Aortic smooth muscle cell (primary cell): ENCODE results near the genes ACOT9, SAT1, APOO, MAGEB6, MAGEB2 and MAGEB3.

- RRBS, result 1% methylated on average over 28 of the region's 59 CpGs
These were observed at the start of gene ACOT9 for GRCh38 chrX:23742202-23743343. ACOT9 (minus strand) TSS chrX:23743276.

GRCh38 chrX:23782377-23783647 is at the start of gene SAT1:
SAT1 (plus strand) TSS chrX:23783173.
- RRBS, result under 1% methylated on average over 33 of the region's 68 CpGs

DNA sequence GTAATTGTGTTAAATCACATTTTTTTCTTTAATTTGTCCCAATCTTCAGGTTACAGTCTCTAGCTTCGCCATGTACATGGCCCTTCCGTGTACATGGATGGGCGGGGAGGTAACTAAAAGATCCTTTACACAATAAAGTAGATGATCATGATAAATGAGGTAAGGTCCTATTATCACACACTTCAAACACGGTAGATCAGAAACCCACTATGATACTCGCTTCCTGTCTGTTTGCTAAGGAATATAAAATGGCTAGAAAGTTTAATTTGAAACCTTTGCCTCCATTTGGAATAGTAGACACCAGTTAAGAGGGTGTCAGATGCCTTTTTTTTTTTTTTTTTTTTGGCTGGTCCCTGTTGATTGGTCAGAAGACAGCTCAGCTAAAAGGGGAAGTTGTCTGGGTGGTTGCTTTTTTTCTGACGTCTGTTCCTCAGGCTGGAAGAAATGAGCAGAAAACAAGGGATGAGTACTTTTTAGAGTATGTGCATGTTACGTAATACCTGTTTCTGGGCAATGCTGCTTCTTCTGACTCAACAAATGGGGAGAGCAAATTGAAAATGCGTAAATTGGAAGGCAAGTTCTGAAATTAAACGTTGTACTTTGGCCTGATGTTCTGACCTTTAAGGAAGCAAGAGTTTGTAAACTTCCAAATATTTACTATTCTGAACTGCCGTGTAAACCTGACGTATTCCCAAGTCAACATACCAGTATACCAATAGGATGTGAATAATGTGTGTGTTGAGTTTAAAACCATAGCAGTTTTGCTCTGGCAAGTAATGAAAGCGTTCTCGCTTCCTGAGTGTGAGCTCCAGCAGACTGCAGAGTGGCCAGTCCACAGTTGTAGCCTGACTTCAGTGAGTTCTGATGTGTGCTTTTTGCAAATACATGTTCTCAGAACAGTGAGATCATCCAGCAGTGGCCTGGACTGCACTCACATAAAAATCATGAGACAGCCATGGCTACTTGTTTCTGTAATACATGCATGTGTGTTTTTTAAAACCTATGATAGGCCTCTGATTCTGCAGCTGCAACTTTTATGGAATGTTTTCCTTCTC is 1.6 kb downstream of the SAT1 start:
- RRBS, result no CpG with 5 or more reads among the region's 13 CpGs

- RRBS, result no CpG with 5 or more reads among the region's 4 CpGs
These were observed 61.3 kb downstream of the SAT1 start for GRCh38 chrX:23844273-23844700.

- RRBS, result 1% methylated on average over 27 of the region's 95 CpGs
These were observed at the start of gene APOO for GRCh38 chrX:23907060-23908251. APOO (minus strand) TSS chrX:23907938.

GRCh38 chrX:24025215-24025398 is 1.9 kb downstream of the KLHL15 start:
- RRBS, result 1% methylated on average over 8 of the region's 20 CpGs

DNA sequence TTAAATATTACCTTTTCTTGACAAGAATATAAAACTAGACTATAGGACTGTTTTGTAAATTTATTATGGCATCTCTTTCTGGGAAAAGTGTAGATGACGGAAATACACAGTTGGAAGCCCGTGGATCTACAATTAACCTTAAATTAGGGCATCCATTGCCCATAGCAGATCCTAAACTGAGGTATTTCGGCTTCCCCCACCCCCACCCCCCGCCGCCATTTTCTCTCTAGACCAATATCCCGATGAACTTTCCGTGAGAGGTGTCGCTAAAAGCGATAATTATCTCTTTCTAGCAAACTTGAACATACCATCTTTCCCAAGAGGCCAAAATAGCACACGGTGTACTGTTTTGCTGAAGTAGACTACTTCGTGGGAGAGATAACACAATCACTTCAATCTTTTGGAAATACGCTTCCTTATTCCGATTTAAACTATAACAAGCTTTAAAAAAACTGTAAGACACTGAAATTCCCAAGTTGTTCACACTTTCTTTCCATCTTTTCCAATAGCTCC is 559 bp downstream of the KLHL15 start:
- RRBS, result no CpG with 5 or more reads among the region's 13 CpGs

DNA sequence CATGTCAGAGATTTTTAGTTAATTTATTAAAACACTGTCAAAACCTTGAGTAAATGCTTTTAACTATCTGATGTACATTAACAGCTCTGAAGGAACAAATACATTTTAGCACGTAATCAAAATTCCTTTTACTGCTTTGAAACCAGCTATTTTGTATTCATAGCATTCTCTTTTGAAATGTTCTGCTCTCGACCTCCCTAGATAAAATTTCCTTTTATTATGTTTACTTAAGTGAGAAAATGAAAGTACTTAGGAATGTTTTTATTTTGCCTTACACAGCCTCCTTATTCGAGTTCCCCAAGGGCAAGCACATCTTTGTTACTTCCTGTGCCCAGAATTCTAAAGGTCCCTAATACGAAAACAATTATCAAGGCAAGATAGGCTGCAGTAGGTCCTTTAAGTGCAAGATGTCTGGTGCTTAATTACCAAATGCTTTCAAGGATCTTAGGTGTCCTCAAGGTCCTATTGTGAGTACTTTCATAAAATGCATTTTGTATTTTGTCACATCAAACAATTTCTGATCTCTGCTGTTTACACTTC is 3.0 kb upstream of the ZFX start:
- RRBS, result no CpG with 5 or more reads among the region's 4 CpGs

GRCh38 chrX:24179214-24179845 is 29.8 kb downstream of the ZFX start:
- RRBS, result no CpG with 5 or more reads among the region's 7 CpGs

DNA sequence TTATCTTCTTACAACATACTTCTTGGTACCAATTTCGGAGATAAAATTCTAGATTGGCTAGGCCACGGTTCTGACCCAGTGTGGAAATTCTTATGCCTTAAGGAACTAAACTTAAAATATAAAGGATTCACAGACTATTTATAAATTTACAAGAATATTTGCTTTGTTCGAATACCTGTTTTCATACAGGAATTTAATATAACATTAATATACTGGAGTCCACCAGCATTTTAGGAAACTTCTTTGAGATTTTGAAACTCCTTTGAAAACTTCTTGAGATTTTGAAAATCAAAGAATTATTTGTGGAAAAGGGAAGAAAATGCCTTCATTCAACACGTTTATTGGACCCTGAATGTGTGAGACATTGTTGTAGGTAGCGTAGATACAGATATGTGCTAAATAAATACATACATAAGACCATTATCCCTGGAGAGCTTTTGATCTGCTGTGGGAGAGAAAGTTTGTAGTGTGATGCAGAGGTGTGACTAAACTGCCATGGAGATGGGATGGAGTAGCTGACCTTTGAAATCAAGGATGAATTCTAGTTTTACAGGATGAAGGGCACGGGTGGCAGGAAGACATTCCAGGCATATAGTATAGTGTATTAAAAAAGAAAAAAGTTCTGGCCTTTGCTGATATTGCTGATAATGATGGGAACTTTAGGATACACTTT is 31.5 kb downstream of the ZFX start:
- RRBS, result no CpG with 5 or more reads among the region's 6 CpGs

DNA sequence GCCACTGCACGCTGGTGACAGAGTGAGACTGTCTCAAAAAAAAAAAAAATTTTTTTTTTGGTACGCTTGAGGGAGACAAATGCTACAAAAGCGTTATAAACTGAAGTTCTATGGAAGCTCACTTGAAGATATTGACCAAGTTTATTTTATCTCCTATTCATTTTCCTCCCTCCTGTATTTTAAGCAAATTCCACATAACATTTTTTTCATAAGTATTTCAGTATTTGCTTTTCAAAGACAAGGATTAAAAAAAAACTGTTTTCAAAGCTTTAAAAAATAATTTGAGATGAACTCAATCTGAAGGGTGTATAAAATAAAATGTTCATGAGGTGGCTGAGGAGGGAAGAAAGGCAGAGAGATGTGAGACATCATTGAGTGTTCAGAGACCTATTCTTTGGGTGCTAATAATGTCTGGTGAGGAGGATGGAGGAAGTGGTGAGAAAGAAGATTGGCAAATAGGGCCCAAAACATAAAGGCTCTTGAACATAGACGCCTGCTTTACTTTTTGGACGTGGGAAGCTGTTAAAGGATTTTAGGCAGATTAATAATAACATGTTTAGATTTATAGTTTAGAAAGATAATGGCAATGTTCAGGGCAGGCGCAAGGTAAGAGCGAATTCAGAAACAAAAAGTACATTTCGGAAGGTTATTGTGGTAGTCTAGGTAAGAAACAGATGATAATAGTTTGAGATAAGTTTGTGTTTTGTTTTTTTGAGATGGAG is 38.8 kb downstream of the ZFX start:
- RRBS, result no CpG with 5 or more reads among the region's 8 CpGs

DNA sequence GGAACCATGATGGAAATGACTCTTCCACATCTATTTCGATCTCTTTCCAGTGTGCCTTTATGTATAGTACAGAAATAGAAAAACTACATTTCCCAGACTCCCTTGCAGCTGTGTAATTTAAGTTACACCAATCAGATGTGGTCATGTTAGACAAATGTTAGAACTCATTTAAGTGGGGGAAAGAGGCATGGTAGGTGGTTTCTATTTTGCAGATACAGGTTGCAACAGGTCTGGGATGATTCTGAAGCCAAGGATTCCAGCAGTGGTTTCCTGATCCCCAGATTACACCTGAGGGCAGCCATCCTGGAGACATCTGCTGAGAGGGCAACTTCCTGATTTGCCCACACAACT is 38.7 kb upstream of the PDK3 start:
- RRBS, result no CpG with 5 or more reads among the region's 1 CpG

- RRBS, result no CpG with 5 or more reads among the region's 10 CpGs
These were observed 10.2 kb downstream of the PDK3 start for GRCh38 chrX:24475053-24475894.

DNA sequence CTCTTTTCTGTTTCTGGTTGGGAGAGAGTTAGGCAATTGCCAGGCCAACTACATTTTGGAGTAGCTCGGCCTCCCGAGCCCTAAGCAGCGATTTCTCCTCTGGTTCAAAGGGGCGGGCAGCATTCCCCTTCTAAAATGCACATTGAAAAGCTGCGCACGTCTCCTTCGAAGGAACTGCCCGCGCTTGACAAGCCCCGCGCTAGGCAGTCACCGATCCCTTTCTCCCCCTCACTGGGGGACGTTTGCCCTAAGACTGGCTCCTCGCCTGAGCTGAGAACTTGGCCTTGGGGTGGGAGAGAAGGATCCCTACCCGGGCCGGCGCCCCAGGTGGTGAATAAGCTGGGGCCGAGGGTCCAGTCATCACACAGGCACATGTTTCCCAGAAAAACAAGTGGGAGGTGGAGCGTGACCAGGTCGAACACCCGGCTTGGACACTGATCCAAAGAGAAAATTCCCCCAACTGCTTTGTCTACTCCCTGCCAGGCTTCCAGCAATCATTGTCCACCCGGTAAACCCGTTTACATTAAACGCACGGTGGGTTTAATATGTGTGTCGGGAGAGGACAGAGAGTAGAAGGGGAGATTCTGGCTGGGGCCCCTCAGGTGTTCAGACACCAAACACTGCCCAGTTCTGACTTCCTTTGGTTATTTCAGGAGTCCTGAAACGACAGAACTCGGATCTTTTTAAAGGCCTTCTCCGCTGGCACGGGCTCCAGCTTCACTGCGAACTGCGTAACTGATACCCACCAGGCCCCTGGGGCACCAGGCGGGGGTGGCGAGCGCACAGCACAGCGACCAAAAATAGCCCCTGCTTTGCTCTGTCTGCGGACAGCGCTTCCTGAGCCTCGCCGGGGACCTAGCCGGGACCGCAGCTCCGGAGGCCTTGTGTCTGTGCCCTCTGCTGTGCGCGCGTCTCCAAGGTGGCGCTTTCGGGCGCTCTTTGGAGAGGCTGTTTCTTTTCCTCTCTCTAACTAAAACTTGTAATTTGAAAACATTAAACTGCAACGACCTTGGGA is 3.8 kb downstream of the ARX start:
- RRBS, result 2% methylated on average over 2 of the region's 50 CpGs

- RRBS, result 33% methylated on average over 2 of the region's 22 CpGs
These were observed at the start of gene MAGEB6 for GRCh38 chrX:26192174-26192737. MAGEB6 (plus strand) TSS chrX:26192440.

DNA sequence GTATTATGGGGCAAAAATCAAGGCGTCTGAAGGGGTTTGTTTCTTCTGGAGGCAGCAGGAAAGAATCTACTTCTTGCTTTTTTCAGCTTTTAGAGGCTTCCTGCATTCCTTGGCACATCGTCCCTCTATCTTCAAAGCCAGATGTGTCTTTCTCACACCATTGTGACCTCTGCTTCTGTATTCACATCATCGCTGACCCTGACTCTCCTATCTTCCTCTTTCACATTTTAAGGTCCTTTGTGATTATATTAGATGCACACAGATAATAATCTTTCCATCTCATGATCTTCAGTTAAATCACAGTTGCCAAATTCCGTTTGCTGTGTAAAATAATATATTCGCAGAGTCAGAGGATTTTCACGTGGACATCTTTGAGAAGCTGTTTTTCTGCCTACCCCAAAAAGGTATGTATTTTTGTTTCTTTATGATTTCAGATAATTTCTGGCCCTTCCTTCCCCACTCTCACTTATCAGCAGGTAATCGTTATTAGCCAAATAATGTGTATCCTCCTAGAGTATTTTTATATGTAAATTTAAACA is 112.6 kb downstream of the PPP4R3C start:
- RRBS, result no CpG with 5 or more reads among the region's 7 CpGs

DNA sequence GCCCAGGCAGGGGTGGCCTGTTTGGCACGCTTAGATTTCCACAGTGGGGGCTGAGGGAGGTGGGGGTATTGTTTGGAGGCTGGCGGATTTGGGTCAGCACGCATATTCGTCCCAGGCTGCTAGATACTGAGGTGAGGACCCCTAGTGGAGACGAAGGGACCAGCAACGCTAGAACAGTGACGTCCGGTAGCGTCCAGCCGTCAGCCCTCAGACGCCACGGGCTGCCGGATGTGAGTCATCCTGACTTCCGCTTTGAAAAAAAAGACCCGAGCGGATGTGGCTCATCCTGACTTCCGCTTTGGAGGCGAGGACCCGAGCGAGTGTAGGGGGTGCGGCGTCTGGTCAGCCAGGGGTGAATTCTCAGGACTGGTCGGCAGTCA is at the start of gene MAGEB2:
MAGEB2 (plus strand) TSS at position 290 of the 380 bp plus-strand sequence.
- RRBS, result 92% methylated on average over 6 of the region's 23 CpGs

DNA sequence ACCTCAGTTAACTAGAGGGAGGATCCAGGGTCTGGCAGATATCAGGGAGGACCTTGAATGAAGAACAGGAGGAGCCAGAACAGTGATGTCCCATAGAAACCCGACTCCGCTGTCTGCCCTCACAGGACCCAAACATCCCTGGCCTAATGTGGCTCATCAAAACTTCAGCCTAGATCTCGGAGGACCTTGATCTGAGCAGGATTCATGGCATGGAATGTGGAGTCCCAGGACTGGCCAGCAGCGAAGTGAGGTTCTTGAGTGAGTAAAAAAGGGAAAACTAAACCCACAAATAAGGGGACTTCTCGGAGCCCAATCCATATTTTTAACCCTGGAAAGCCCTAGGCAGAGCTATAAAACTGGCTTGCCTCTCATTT is at the start of gene MAGEB3:
MAGEB3 (plus strand) TSS at position 98 of the 374 bp plus-strand sequence.
- RRBS, result no CpG with 5 or more reads among the region's 5 CpGs

DNA sequence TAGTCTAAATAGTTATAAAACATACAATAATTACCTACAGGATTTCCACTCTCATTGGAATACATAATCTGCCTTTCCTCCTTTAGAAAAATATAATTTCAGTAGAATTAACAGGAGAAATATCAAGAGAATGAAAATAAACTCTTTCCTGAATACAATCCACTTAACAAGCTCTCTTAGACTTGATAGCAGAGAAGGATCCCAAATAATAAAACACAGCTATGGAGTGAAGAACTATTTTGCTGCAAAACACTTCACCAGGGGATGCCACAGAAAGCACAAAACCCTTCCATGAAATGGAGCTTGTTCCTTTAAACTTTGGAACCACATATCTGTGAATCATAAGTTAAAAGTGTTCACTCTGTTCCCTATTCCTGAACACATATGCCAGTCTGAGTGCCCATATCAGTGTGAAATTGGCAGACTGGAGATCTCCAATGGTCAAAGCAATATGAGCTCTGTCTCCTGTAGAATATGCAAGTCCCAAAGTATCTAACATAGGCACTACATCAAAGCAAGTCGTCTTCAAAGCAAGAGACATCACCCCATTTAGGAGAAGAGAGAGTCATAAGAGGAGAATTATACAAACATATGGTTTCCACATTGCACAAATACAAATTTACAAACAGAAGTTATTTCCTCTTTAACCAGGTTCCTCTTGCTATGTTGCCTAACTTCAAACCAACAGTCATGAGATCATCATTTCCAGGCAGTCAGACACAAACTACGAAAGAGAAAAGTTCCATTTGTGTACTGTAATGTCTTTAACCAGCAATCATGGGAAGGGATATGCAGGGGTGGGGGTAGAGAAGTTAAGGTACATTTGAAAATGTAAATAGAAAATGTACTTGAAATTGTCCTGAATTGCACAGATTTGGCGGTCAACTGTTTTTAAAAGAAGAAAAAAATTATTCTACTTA is 9.9 kb upstream of the GK start:
- RRBS, result no CpG with 5 or more reads among the region's 3 CpGs

- RRBS, result no CpG with 5 or more reads among the region's 3 CpGs
These were observed 669 bp upstream of the TAB3 start for GRCh38 chrX:30889791-30890055.